Fallopian tube (tissue), 1 donor: Measurements from ENCODE around the genes TIMP4 and TSEN2.

- PRO-cap, result no peak
These were observed 661 bp downstream of the ATG7 start for GRCh38 chr3:11272919-11273196.

- PRO-cap, result no peak
These were observed 114.1 kb downstream of the ATG7 start for GRCh38 chr3:11386276-11386794.

DNA sequence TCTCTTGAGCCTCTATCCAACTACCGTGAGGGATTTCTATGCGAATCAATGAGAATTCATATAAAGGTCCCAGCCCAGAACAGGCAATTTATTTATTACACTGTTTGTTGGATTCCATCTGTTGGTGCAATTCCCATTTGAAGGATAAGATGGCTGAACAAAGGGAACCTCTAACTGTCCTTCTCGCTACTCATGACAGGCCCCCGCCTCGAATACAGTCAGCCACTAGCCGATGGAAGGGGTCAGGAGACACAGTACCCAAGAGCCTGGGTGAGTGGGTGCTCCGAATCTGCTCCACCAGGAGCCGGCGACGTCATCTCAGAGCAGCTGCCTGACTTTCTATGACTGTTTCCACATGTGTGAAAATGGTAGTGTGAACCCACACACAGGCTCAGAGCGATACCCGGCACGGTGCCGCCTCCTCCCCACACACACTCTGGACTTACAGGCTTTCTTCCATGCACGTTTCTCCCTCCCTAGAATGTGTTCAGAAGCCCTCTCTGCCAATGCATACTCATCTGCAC is 30.0 kb downstream of the VGLL4 start:
- PRO-cap, result no peak

GRCh38 chr3:11614316-11614974 is 29.3 kb downstream of the VGLL4 start:
- PRO-cap, result no peak

- PRO-cap, result no peak
These were observed 19.0 kb downstream of the VGLL4 start for GRCh38 chr3:11624763-11625149.

GRCh38 chr3:11718932-11720071 is 75.6 kb upstream of the VGLL4 start:
- PRO-cap, result bidirectional peak, plus-strand start at chr3:11719734, minus-strand start at chr3:11719643

DNA sequence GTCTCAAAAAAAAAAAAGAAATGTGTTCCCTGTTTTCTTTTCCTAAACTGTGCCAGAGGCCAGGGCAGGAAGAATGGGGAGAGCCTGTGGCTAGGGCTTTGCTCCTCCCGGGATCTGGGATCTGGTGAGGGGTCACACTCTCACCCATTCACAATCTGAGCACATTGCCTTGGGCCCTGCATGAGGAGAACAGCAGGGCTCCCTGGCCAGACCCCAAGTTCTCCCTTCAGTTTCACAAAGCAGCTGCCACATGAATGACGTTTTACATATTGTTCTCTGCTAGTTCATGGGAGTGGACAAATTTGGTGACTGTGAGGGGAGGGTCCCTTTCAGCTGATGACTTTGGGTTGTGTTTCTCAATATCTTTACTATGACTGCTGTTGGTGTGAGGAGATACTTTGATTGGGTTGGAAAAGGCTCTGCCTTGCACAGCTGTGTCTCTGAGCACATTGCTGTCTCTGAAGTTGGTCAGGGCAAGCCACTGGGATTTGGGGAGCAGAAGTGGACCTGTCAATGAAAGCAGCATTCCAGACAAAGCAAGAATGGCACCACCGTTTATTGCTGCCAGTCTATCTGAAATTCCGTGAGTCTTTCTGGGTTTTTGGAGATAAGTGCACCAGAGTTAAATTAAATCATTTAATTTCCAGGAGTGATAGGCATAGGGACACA is 10.5 kb downstream of the TIMP4 start:
- PRO-cap, result no peak

DNA sequence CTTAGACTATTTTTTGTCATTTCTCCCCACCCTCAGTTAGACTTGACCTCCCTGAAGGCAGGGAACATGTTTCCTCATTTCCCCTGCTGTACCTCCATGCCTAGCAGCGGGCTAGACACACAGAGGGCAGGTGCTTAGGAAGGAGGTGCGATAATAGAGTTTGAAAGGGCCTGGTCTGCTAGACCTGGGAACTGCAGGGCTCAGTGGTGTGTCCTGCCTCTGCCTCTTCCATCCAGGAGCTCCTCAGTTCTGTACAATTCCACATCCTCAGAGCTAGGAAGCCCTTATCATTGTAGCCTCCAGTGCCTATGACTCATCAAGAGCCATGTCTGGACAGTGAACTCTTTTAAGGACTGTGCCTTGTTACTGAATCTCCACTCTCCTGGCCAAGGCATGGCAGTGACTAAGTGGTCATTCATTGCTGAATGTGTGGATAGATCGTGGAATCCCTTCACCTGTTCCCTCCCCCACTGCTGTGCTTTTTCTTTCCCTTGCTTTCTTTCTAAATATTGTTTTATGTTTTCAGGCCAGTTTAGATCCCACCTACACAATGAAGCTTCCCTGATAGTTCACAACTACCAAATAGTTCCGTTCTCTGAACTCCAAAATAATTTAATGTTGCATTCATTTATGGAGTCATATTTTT is 2.9 kb downstream of the TIMP4 start:
- PRO-cap, result no peak

DNA sequence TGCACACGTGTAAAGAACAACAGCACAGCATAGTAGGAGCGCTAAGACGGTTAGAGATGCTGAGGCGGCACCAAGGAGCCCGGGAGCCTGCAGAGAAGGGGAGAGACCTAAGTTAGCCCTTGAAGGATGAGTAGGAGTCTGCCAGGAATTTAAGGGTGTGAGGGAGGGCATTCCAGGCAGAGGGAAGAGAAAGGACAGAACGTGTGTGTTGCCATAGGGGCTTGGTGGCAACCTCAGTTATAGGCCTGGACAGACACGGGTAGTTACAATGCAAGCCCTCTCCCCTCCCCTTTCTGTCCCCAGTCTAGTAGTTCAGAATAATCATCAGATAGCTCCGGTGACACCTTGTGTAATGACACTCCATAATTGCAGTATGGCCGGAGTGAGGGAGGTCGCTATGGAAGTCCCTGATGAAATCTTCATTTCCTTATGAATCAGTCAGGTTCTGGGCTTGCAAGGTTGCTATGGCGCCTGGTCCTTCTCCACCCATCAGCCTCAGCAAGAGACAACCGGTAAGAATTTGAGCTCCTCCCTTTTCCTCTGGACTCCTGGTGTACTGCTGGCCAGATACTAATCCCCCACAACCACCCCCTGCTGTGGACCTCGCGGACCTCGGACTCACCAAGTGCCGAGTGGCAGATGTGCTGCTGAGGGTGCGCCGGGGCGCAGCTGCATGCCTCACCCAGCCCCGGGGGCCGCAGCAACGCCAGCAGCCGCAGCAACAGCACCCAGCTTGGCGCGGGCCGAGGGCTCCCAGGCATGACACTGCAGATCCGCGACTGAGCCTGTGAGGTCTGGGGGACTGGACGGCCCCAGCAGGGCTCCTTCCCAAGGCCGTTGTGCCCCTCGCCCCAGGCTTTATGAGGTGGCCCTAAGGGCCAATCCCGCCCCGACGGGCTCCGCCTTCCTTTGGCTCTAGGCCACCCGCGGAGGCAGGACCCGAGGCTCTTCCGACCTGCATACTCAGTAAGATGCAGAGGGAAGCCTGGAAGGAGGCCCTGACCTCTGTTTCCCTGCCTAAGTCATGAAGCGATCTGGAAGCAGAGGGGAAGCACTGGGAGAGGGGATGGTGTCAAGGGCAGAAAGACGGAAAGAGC is at the start of gene TIMP4:
TSS of gene TIMP4 (minus strand) at position 833 of the 1,097 bp plus-strand sequence.
- PRO-cap, result unidirectional peak, plus-strand start at position 638 of the sequence

DNA sequence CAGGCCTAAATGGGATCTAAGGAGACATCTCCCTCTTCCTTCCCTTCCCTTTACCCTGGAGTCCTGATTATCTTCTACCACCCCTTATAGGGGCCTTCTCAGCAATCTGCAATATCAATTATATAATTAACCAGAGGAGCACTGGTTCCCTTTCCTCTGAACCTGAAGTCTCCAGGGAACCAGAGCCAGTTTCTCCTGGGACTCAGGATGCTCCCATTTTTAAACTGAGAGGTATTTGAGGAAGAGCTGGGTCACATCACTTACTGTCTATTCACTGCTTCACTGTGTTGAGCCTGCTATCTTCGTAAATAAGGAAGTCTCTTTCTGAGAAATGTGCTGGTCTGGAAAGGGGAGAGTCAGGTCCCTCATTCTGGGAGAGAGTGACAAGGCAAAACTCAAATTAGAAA is 11.3 kb upstream of the TIMP4 start:
- PRO-cap, result no peak

DNA sequence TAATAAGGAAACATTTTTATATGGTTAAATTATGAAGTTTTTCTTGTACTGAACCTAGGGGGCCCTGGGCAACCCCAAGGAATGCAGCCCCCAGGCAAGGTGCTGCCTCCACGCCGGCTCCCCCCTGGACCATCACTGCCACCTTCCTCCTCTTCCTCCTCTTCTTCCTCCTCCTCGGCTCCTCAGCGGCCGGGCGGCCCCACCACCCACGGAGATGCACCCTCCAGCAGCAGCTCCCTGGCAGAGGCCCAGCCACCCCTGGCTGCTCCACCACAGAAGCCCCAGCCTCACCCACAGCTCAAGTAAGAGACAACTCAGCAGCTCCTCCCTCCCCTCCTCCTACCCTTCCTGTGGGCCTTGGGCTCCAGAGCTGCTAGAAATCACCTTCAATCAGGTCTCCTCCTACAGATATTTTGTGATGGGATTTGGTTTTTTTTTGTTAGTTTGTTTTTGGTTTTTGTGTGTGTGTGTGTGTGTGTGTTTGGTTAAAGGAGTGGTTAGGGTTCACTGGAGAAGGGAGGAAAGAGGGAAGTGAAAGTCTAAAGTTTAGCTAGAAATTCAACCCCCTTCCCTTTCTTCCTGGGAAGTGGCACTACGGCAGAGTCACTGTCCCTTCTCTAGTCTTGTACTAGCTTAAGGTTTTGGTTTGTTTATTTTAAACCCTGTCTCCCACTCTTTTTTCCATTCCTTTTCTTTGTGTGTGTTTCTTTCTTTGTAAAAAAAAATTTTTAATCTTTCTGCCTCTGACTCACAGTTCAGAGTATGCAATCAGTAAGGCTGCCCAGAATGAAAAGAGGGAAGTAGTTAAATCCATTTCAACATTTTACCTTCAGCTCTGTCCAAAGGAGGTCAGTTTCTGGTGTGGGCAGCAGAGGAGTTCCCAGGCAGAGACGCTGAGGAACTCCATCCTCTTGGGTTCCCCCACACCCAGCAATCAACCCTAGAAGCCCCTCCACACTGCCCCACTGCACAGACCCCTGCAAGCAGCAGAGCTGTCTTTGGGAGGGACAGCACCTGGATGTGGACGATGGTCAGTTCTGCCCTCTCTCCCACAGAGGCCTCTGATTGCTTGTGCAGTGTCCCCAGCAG is 28.9 kb upstream of the TIMP4 start:
- PRO-cap, result no peak

- PRO-cap, result no peak
These were observed 58.9 kb upstream of the PPARG start for GRCh38 chr3:12229915-12230388.

- PRO-cap, result no peak
These were observed 1.9 kb upstream of the PPARG start for GRCh38 chr3:12286921-12287322.

DNA sequence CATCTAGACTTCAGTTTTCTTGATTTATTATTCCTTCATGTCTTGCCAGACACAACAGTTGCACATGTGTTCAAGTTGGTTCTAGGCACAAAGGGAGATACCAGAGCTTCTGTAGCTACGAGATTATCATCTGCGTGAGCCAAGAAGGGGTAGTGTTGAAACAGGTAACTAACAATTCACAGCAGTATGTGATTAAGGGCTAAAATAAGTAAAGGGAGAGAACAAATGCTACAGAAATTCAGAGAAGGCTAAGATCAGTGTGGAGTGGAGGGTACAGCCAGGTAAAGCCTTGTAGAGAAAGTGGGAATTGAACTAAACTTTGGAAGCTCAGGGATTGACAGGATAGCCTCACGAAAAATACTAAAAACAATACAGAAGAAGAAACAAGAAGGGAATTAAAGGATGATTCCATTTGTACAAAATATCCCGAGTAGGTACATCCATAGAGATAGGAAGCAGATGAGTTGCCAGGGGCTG is 13.0 kb downstream of the PPARG start:
- PRO-cap, result no peak

GRCh38 chr3:12397917-12398692 is 86.2 kb upstream of the TSEN2 start:
- PRO-cap, result no peak

GRCh38 chr3:12483716-12484921 is at the start of gene TSEN2:
Gene TSEN2, plus strand, starts transcription at chr3:12484480.
- PRO-cap, result bidirectional peak, plus-strand start at chr3:12484491, minus-strand start at chr3:12484335

DNA sequence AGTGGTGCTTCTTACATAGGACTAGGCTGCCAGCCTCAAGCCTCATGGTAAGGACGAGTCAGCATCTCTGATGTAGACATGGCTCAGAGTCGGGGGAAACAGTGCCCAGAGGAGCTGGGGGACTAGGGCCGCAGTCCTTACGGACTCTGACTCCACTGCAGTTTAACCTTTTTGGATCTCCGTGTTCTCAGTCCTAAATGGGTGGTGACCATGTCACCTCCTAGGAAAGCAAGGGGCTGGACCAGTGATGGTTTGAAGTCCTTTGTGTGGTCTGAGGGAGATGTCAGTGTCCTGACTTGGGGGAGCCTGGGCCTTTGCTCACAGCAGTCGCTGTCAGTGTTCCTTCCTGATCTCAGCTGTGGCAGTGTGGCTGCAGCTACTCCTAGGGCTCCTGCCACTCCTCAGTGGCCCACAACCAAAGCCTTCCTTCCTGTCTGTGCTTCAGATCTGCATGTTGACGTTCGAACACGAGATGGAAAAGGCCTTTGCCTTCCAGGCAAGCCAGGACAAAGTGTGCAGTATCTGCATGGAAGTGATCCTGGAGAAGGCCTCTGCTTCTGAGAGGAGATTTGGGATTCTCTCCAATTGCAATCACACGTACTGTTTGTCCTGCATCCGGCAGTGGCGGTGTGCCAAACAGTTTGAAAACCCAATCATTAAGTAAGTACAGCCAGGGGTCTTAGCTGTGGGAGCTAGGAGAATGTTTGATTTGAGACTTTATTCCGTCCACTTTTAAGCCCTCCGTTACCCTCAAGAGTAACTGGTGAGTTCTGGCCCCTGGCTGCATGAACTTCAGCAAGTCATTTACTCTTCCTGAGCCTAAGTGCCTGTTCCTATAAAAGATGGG is 17.7 kb downstream of the MKRN2 start:
- PRO-cap, result no peak

GRCh38 chr3:12579568-12580099 is 22.7 kb downstream of the MKRN2 start:
- PRO-cap, result no peak

DNA sequence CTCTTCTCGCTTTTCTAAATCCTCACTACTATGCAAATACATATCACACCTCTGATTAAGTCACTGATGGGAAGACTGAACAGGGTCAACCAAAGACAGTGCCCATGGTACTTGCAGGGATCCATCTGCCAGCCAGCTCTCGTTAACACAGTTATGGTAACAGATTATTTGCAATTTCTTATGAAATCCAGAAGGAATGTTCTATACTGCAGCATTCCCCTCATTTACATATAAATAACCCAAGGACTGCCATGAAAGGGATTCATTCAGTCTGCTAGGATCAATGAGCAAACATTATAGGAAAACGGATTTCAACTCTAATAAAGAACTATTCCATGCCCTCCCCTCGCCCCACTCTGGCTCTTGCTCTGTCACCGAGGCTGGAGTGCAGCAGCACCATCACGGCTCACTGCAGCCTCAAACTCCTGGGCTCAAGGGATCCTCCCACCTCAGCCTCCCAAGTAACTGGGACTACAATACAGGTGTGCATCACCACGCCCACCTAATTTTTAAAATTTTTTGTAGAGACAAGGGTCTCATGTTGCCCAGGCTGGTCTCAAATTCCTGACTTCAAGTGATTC is 37.9 kb downstream of the MKRN2 start:
- PRO-cap, result no peak

DNA sequence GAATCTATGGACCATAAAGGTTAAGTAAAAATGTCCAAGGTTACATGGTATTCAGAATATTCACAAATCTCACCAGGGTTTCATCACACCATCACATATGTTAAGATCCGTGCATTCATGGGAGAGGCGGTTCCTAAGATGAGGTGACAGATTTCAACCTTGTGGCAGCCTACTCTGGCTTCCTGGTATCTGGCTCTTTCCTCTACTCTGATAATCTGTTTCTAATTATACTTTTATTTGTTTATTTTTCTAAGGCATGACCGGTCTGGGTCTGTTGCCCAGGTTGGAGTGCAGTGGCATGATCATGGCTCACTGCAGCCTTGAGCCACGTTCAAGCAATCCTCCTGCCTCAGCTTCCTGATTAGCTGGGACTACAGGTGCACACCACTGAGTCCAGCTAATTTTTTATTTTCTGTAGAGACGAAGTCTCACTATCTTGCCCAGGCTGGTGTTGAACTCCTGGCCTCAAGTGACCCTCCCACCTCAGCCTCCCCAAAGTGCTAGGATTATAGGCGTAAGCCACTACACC is 34.3 kb downstream of the RAF1 start:
- PRO-cap, result no peak